ENCODE results near the genes FRMD6 and TXNDC16.

DNA sequence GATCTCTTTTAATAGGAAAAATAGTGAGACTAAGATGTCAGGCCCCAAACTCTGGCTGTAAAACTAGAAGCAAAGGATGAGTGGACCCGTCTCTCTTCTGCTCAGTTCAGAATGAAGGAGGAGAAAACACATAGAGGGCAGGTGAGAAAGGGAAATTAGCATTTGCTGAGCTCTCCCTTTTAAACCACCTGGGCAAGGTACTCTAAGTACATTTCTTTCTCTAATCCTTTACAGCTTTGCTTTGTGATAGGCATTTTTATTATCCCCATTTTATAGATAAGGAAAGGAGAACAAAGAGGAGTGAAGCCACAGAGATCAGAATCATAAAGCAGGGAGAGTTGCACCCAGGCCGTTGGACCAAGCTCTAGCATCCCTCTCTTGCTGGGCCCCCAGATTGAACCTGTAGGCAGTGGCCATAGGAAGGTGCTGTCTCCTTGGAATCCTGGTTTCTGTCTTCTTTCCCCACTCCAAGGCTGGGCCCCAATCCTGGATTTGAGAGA, 47.1 kb downstream of the VCPKMT start:
- RRBS = no CpG with 5 or more reads among the region's 2 CpGs

- RRBS = no CpG with 5 or more reads among the region's 3 CpGs
These were observed 3.8 kb downstream of the CDKL1 start for GRCh38 chr14:50392767-50393399.

DNA sequence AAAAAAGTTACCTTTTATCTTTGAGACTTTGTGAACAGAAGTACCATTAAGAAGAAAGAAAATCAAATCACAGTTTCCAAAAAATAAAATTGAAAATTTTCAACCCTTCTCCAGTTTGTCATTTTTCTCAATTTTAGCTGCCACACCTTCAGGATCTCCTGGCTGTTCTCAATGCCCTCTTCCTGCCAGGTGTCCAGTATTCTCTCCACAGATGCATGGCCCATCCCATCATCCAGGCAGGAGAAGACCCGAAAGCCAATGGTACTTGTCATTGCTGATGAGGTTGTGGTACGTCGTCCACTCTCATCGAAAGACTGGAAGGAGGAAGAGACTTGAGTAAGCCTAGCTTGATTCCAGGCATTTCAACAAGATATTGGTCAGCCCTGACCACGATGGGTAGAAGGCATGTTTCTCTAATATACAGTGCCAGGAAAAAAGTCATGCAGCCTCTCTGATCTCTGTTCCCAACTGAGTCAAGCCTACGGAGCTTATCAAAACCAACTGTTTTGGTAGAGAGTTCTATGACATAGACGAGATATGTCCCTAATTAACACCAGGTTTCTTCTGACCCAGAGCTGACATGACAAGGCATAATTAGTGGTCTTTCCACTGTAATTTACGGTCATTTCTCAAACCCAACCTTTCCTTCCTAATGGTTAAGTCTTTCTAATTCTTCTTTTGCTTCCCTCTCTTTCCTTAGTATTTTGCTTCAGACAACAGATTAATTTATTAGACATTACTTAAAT, 58.6 kb downstream of the NIN start:
- RRBS = no CpG with 5 or more reads among the region's 8 CpGs

DNA sequence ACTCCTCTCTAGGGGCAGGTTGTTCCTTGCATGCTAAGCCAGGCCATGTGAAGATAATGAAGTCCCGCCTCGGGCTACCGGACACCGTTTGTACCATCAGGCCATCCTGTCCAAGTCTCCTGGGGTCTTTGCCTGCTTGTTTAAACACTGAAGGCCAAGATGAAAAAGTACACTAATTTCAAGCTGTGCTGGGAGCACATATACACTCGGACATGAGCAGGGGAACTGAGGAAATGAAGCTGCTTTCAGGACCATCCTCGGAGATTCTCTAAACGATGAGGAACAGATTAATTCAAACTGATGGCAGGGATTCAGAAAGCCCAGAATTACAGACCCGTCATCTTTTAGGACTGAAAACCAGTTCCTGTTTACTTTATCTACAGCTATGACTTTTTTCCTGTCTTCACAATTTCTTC, 6.3 kb upstream of the ABHD12B start:
- RRBS = no CpG with 5 or more reads among the region's 8 CpGs

DNA sequence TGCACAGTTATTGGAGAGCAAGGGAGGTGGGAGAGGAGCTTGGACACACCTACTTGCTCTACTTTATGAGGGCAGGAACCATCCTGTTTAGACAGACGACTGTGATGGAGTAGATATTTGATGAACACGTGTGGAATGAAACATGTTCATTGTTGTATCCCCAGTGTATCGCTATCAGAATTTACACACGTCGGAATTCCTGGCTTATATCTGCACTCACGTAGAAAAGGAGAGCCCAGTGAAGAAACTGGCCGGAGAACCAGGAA, 2.3 kb downstream of the PYGL start:
- RRBS = no CpG with 5 or more reads among the region's 7 CpGs

- RRBS = no CpG with 5 or more reads among the region's 3 CpGs
These were observed 17.4 kb upstream of the PYGL start for GRCh38 chr14:50961584-50962214.

DNA sequence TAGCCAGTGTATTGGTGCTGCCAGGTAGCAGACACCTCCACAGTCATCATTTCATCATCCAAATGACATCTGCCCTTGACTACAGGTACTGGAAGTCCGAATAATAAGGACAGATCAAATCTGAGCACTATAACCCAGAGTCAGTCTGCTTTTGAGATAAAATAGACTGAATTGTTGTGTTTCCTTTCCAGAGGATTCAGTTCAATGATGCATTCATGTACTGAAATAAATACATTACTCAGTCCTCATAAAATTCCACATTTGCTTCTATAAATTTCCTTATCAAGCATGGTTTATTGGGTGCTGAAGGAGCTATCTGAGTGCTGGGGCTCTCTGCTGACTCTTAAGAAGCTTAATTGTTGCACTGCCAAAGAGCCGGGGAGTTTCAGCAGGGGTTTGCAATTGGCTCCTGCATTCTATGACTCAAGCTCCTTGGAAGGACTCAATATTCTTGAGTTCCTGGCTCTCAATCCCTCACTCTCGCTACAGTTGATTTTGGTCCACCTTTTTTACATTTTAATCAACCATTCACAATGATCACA, 69.7 kb upstream of the PYGL start:
- RRBS = no CpG with 5 or more reads among the region's 3 CpGs

DNA sequence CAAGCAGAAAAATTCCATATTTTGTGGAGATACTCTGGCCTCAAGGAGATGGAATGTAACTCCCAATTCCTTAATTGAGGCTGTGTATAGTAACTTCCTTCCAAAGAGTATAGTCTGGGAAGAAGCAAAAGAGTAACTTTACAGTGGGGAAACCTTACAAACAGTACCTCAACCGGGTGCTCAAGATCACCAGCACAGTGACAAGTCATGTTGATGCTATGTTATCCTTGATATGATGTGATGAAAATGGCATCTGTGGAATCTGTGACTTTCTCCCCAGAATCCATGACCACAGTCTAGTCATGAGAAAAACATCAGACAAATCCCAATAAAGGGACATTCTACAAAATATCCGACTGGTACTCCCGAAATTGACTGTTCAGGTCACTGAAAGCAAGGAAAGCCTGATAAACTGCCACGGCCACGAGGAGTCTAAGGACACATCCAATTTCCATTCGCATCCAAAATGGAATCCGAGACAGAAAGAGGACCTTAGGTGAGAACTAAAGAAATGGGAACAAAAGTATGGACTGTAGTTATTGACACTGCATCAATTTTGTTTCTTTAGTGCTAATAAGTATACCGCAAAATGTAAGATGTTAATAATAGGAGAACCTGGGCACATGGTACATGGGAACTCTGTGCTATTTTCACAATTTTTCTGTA, 97.3 kb upstream of the FRMD6 start:
- RRBS = no CpG with 5 or more reads among the region's 8 CpGs

GRCh38 chr14:51650671-51651112, 1.0 kb upstream of the FRMD6 start:
- RRBS = no CpG with 5 or more reads among the region's 15 CpGs

GRCh38 chr14:51651537-51652423, at the start of gene FRMD6:
FRMD6 (plus strand) TSS chr14:51651910.
- RRBS = 1% methylated on average over 10 of the region's 98 CpGs

DNA sequence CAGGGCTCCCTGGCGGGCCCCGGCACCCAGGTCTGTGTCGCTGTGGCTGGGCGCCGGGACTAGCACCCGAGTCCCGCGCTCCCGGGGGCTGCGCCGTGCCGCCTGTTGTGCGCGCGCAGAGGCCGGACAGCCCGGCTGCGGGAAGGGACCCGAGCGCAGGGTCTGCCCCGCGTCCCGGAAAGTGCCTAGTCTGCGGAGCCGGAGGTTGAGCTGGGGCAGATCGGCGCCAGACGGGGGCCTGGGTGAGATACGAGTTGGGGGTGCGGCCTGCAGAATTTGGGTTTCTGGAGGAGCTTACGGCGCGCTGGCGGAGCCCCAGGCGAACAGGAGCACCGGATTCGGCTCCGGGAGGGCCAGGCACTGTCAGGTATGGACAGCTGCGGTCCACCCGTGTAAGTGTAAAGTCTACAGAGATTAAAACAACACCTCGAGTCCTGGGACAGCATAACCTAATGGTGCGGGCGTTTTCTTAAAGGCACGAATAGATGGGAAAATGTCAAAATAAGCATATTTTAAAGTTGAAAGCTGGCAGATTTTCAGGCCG, 786 bp downstream of the FRMD6 start:
- RRBS = 2% methylated on average over 15 of the region's 45 CpGs

GRCh38 chr14:51660196-51661063, 8.7 kb downstream of the FRMD6 start:
- RRBS = no CpG with 5 or more reads among the region's 4 CpGs

GRCh38 chr14:52079212-52079780, 10.4 kb upstream of the NID2 start:
- RRBS = no CpG with 5 or more reads among the region's 6 CpGs

- RRBS = no CpG with 5 or more reads among the region's 4 CpGs
These were observed 1.3 kb upstream of the PTGER2 start for GRCh38 chr14:52312769-52313272.

DNA sequence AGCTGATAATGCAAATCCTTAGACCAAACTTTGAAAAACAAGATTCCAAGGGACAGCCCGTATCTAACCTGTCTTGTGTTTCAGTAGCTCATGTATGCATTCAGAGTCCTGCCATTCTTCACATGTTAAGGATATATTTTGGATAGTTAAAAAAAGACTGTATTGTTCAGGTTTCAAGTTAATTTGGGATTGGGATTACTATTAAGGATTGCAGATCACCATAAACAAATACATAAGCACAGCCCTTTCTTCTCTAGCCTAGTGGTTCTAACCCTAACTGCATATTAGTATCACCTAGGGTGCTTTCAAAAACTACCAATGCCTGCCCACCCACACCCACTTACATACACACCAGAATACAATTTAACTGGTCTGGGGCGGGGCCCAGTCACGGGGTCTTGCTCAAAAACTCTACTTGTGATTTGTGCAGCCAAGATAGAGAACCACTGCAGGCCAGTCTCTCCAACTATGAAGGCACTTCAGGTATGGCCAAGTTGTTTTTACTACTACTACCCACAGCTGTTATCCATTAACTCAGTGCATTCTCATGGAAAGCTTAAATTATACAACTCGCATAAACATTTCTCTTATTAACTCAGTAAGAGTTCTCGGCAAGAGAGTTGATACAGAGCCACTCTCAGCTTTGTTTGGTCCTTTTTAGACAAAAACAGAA, 85.6 kb downstream of the PTGER2 start:
- RRBS = no CpG with 5 or more reads among the region's 5 CpGs

- RRBS = no CpG with 5 or more reads among the region's 3 CpGs
These were observed 94.4 kb downstream of the TXNDC16 start for GRCh38 chr14:52457809-52458422.

- RRBS = 2% methylated on average over 17 of the region's 52 CpGs
These were observed at the start of gene TXNDC16 for GRCh38 chr14:52551472-52552604. TXNDC16 (minus strand) TSS chr14:52552505.

GRCh38 chr14:52706271-52706738, 695 bp upstream of the PSMC6 start:
- RRBS = no CpG with 5 or more reads among the region's 5 CpGs

GRCh38 chr14:52723655-52724341, 6.2 kb upstream of the STYX start:
- RRBS = no CpG with 5 or more reads among the region's 4 CpGs

DNA sequence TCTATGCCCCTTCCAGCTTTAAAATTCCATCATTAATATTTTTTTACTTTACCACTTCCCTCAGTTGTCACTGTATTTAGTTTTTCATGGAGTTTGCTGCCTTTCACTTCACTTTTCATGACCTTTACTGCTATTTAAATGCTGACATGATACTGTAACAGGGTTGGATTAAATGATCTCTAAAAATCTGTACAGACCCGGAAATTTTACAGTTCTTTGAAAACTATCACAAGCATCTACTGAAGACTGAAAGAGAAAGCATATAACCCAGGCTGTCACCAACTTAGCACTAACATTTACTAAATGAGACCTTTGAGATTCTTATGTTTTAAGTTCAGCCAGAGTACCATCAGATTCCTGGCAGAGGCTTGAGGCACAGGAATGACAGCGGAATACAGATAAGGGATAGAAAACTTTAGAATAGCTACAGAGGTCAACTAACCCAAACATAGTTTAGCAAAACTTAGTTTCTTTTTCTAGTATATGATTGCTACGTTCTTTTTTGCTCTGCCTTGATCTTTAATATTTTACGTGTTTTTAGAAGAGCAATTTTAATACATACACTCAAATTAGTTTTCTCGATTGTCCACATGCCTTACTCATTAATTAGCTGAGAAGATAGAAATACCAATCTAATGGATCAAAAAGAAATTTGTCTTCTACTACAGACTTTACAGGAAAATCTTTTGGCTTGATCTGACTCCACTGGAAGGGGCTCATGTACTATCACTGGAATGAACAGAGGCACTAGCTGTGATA, 91.7 kb upstream of the FERMT2 start:
- RRBS = no CpG with 5 or more reads among the region's 5 CpGs